Subcutaneous preadipocyte (primary cell): ENCODE measurements around a stretch of chr5.

- CAGE, long polyA plus RNA = no peak
Observed at GRCh38 chr5:177368495-177368967, 10.8 kb downstream of the RGS14 start.

- CAGE, long polyA plus RNA = no peak
Observed at GRCh38 chr5:177371845-177372971, 12.0 kb upstream of the SLC34A1 start.

DNA sequence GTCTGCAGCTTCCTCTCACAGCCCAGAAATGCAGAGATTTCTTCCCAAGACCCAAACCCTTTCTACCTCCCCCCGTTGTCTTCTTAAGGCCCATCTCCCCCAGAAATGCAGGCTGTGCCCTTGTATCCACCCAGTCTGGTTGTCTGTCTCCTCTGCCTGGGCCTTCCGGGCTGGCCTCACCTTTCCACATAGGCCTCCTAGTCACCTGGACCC, 289 bp downstream of the F12 start:
- CAGE, long polyA plus RNA = no peak

DNA sequence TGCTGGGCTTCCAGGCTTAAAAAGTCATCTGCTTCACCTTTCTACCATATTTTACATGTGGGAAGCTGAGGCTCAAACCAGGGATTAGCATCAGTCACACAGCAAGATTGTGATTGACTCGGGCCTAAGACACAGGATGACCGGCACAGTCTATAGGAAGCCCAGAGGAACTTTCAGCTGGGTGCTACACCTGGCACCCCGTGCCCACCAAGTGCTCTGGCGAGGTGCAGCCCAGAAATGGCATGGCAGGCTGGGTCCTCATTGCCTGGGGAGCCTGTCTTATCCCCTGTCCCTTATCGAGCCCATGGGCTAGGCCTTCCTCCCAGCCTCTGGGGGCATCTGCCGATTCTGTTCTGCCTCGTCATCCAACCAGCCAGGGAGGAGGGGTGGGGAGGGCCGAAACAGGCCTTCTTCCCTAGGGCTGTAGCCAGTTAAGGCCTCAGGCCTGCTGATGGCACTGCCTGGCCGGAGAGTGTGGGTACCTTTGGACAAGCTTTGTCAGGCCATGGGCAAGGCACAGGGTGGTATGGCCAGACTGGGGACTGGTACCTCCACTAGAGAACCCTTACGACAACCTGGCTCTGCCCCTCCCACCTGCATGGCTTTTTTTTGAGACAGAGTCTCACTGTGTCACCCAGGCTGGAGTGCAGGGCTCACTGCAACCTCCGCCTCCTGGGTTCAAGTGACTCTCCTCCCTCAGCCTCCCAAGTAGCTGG, 1.5 kb downstream of the GRK6 start:
- CAGE, long polyA plus RNA = no peak

DNA sequence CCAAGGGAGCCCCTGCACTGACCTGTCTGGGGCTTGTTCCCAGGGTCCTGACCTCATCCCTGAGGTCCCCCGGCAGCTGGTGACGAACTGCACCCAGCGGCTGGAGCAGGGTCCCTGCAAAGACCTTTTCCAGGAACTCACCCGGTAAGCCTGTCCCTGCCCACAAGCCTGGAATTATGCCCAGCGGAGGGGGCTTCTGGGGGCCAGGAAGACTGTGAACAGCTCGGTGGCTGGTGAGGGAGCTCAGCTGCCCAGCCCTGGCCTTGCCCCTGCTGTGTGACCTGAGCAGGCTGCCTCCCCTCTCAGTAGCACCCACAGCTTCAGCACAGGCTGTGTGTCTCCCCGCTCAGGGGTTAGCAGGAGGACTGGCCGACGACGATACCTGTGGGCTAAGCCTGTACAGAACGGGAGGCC, 6.2 kb downstream of the GRK6 start:
- CAGE, long polyA plus RNA = no peak

- CAGE, long polyA plus RNA = no peak
Observed at GRCh38 chr5:177448854-177449760, 2.5 kb downstream of the PRR7 start.

GRCh38 chr5:177451903-177452711, 5.5 kb downstream of the PRR7 start:
- CAGE, long polyA plus RNA = no peak

- CAGE, long polyA plus RNA = no peak
Observed at GRCh38 chr5:177468335-177469124, 4.9 kb downstream of the DBN1 start.

DNA sequence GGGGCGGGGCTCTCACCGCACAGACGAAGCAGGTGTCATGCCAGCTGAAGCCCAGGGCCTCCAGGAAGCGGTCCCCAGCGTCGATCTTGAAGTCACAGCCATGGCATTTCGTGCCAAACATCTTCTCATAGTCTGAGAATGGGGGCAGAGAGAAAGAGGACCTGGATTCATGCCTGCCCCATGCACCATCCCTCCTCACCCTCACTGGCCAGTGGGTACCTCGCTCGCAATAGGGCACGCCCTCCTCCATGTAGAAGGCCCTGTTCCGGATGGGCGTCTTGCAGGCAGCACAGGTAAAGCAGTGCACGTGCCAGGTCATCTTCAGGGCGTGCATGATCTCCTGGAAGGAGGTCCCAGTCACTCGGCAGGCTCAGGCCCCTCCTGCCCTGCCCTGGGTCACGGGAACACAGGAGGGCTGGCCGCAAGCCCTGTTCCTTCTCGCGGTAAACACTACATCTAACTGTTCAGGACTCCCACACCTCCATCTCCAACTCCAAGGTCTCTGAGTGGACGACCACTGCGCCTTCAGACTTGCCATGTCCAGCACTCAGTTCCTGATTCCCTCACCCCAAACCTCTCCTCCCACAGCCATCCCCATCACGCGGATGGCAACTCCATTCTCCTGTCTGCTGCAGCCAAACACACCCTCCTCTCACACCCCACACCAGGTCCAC, 10.6 kb upstream of the DBN1 start:
- CAGE, long polyA plus RNA = no peak

DNA sequence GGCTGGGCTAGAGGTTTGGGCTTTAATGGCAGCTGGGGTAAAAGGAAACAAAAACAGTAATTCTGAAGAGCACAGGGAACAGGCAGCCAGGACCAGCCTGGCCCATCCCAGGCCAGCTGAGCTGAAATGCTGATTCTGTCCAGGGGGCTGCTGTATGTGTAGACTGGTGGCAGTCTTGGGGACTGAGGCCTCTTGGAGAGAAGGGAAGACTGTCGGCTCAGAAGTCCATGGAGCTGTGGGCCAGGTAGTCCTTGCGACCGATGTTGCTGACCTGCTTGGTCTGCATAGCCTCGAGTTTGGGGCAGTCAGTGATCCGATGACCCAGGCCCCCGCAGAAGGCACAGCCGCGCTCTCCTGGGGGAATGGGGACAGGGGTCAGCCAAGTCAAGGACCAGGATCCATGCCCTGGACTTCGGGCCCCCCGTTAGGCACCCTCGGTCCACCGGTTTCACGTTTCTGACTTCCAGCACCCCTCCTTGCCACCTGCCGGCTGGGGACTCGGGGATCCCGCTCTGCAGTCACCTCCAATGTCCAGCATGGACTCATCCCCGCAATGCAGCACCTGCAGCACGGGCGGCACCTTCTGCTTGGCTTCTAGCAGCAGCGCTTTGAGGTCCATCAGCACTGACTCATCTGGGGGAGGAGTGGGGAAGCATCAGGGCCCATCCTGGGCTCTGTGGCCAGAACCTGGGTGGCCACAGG, 2.1 kb upstream of the DOK3 start:
- CAGE, long polyA plus RNA = no peak

GRCh38 chr5:177545443-177546086, 8.8 kb downstream of the FAM193B start:
- CAGE, long polyA plus RNA = no peak

- CAGE, long polyA plus RNA = no peak
Observed at GRCh38 chr5:177693813-177694132, 93.8 kb downstream of the B4GALT7 start.

GRCh38 chr5:178146989-178147645, 6.6 kb downstream of the NHP2 start:
- CAGE, long polyA plus RNA = no peak

DNA sequence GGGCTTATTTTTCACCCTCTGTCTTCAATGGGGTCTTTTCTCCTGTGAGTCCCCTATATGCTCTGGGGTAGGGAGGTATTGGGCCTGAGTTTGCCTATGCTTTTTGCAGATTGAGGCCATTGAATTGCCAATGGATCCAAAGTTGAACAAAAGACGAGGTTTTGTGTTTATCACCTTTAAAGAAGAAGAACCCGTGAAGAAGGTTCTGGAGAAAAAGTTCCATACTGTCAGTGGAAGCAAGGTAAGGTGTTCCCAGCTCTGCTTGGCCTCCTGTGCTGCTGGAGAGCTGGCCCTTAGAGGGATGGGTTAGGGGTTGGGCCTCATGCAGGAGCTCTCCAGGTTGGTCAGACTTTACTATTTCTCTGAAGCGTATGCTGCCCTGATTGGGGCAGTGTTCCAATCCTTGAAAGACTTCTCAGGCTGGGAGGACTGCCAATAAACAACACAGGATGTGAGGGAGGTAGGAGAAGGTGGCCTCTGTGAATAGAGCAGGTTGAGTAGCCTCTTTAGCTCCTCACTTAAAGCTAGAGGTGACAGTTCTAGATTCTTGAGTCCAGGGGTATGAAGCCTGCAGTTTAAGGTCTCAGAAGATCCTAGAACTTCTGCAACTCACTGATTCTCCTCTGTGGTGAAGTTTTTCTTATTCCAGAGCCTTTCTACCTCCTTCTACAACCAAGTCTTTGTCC, 2.8 kb downstream of the HNRNPAB start:
- CAGE, long polyA plus RNA = no peak

GRCh38 chr5:178216705-178216893, 12.3 kb downstream of the HNRNPAB start:
- CAGE, long polyA plus RNA = no peak

DNA sequence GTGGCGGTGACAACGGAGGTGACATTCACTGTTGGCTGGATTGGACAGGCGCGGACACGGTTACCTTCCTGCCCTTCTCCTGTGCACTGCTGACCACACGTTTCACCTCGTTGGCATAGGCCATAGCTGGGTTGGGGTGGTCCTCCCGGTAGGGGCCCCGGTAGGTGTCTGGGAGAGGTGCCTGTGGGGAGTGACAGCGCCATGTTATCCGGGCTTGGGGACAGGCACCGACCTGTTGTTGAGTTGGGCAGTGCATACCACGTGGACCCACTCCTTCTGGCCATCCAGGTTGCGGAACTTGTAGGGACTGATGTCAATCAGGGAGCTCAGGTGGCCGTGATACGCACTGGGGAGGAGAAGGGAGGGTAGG, 8.2 kb downstream of the PHYKPL start:
- CAGE, long polyA plus RNA = no peak

- CAGE, long polyA plus RNA = no peak
Observed at GRCh38 chr5:178230670-178231820, 1.6 kb downstream of the PHYKPL start.

- CAGE, long polyA plus RNA = no peak
Observed at GRCh38 chr5:178239360-178239715, 6.7 kb upstream of the PHYKPL start.

DNA sequence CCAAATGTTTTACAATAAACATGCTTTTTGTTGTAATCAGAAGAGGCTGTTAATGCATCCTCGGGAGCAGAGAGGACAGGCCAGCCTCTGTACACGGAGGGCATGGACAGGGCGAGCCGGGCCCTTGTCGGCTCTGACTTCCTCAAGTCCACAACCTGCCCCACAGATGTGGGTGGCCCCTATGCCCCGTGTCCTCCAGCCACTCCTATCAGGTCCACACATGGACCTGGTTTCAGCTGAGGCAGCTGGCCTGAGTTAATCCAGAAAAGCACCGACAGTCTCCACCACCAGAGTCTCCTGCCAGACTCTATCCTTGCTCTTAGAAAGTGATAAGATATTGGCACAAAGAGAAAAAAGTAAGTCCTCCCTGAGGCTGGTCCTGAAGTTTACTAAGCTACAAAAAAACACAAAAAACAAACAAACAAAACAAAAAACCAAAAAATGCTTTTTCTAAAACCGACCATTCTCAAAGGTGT, 52.4 kb upstream of the PHYKPL start:
- CAGE, long polyA plus RNA = no peak

GRCh38 chr5:178413968-178414435, 176.2 kb downstream of the COL23A1 start:
- CAGE, long polyA plus RNA = no peak